Bronchus fibroblast of lung (primary cell): Measurements from ENCODE around the gene DNAJB6.

DNA sequence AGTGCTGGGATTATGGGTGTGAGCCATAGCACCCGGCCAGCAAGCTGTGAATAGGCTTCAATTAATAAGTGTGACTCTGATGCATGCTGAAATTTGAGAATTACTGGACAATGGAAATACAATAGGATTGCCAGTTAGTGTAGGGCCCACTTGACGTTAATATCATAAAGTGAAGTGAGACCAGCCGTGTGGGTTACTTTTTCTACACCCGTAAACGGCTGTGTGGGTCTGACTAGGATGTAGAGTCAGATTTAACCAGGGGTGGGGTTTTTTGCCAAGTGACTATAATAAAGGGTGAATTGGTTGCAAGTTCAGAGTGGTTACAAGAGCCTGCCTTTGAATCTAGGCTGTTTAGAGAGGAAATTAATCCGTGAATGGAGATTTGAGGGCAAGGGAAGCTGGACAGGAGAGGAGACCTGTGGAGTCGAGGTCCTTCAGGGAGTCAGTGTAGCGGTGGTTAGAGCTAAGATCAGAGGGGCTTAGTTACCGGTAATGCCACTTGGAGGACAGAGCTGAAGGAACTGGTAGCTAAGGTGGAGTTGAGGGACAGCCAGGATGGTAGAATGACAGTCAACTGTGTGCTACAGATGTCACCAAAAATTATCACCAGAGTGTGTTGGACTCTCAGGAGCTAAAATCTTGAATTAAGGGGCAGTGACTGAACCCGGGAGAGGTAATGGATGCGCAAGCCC, 96.3 kb upstream of the DNAJB6 start:
- RAMPAGE, long total RNA, result no peak

GRCh38 chr7:157309864-157310655, 26.7 kb upstream of the DNAJB6 start:
- RAMPAGE, long total RNA, result no peak

GRCh38 chr7:157318381-157318882, 18.4 kb upstream of the DNAJB6 start:
- RAMPAGE, long total RNA, result no peak

- RAMPAGE, long total RNA, result start-site peak on the plus strand at chr7:157337025-157337061, 67 and 46 reads in 2 replicates
These were observed at the start of gene DNAJB6 for GRCh38 chr7:157336302-157337212. Gene DNAJB6, plus strand, starts transcription at chr7:157337004.

- RAMPAGE, long total RNA, result no peak
These were observed 1.2 kb downstream of the DNAJB6 start for GRCh38 chr7:157337816-157338510.

DNA sequence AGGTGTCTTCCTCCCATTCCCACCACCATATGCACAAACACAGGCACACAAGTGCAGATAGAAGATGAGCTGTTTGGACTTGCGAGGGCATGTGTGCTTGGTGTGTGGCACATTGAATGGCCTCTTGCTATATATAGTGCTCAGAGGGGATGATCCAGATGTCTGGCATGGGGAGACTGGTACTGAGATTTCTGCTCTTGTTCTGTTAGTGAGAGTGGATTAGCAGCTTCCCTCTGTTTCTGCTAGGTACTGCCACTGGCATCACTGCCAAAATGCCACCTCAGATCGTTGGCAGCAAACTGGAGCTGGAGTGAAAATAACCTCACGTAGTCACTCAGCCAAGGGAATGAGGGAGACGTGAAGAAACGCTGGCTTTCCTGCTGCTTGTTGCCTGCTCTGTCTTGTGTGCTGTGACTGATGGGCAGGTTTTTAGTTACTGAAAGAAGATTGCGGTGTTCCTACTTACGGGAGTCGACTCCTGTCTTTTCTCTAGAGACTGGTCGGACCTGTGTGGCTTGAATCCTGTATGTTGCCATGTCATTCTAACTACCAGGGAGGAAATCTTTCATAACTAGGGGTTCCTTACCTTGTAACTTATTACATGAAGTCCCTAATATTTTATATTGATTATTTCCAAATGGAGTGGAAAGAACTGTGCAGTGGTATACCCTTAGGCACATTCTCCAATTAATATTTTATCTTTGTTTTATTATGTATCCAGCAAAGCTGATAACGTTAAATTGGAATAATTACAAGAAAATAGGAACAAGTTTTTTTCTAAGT, 19.4 kb downstream of the DNAJB6 start:
- RAMPAGE, long total RNA, result no peak

DNA sequence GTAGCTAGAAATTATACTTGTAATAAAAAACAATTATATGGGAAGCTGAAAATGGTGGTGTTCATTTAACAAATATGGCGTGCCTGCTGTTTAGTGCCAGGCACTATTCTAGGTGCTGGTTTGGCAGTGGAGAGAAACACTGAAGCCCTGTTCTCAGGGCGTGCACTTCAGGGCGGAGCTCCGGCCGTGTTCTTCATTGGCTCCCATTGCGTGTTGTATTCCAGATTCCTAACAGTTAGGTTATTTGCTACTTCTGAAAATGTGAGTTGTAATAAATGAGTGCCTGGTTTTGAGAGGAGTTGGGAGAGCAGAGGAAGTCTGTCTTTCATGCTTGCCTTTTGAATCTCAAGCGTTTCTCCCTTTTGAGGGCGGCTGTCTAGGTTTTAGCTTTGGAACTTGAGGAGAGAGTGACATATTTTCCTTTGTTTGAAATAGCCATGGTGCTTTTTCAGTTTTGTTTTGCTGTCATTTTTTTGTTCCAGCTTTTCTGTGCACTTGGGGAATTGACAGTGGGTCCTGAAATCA, 38.7 kb downstream of the DNAJB6 start:
- RAMPAGE, long total RNA, result no peak

DNA sequence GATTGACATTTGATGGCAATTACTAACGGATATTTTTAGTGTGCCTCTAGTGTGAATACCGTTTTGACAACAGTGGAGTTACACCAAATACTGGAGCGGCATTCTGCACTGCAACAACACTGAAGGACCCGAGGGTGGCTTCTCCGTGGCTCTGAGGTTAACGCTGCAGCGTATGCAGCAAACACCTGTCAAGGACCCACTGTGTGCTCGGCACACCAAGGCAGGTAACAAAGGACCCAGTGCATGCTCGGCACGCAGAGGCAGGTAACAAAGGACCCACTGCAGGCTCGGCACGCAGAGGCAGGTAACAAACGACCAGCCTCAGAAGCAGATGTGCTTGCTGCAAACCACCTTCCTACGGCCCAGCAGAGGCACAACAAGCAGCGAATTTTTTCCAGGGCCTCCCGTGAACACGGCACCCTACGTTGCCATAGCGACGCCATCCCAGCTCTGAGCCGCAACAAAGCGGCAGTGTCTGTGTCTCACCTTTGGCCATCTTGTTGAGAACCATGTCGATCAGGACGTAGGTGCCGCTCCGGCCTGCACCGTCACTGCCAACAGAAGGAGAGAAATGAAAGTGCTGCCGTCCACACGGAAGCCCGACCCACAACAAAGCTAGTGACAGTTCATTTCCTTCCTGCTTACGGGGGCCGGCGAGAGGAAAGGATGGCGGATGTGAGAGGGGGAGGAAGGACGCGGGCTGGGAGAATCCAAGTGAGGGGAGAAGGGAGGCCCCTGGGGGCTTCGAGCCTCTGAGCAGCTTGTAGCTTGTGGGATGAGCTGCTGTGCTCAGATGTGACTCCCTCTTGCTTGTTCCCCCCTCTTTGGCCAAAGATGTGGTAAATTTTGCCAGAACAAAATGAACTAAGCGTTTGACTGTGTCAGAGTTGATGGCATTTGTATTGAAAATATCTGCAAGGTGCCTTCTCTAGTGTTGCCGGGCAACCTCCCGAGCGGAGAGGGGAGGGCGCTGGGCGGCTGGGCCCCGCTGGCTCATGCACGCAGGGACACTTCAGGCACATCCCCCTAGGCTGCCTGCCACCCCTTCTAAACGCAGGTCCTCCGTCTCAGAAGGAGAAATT, 232.0 kb downstream of the DNAJB6 start:
- RAMPAGE, long total RNA, result start-site peak on the minus strand centred at position 588 of the sequence, 47 bp wide, 17 and 20 reads in 2 replicates

DNA sequence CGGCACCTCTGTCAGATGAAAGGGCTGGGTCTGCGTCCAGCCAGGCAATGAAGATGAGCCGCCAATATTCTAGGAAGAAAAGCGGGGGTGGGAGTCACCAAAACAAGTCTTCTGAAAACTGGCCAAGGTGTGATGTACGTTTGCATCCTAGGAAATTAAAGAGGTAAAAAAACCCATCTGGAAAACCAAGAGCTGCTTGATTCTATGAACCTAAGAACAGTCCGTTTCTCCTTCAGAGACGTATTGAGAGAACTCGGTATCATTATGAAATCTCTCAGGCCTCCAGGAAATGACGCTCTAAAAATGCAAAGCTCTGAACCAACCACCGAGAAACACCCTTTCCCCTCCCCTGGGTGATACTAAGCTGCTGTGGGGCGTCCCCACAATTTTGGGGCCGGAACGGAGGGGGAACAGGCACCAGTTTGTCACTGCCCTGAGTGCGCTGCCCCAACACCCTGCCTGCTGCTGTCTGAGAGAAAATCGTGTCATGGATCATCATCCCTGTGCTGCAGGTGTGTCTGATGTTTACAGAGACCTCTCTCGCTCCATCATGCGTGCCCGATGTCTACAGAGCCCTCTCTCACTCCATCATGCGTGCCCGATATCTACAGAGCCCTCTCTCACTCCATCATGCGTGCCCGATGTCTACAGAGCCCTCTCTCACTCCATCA, 509.4 kb downstream of the DNAJB6 start:
- RAMPAGE, long total RNA, result no peak

DNA sequence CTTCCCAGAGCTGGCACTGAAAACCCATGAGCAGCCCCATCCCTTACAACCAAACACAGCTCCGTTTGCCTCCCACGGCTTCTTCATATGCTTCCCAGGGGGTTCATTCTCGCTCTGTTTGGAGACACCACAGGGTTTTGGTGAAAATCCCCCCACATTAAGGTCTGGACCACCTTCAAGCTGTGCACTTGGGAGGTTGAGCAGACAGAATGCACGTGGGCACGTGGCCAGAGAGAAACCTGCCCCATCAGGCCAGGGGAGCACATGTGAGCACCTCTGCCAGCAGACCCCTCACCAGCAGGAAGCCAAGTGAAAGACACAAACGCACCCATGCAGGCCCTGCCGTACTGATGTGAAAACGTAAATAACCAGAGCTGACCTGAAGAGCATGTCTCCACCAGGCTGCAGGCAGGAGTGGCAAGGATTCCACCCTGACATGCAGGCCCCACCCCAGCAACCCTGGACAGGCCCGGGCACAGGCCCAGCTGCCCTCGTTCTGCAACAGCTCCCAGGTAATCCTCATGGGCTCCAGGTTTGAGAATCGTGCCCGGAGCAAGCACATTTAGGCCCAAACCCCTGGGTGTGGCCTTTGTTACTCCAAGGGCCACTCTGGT, 184.6 kb downstream of the PTPRN2 start:
- RAMPAGE, long total RNA, result no peak

GRCh38 chr7:158407613-158408208, 179.9 kb downstream of the PTPRN2 start:
- RAMPAGE, long total RNA, result no peak

DNA sequence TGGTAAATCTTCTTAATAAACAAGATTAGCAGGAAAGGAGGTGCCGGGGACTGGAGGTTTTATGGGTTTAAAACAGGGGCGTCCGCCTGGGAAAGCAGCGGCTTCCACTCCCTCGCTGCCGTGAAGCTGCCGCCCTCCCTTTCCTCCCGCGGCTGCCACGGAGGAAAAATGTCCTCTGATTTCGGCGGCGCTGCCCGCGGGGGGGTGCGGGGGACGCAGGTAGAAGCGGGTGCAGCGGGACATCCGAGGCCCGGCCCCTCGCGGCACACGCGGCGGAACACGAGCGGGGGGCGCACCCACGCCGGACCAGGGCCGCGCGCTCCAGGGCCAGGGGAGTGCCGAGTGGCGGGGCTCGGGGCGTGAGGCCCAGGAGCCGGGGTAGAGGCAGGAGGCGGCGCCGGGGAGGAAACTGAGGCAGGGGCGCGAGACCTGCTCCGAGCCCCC, 1.0 kb downstream of the PTPRN2 start:
- RAMPAGE, long total RNA, result no peak

- RAMPAGE, long total RNA, result no peak
These were observed 2.9 kb upstream of the PTPRN2 start for GRCh38 chr7:158590673-158590817.

DNA sequence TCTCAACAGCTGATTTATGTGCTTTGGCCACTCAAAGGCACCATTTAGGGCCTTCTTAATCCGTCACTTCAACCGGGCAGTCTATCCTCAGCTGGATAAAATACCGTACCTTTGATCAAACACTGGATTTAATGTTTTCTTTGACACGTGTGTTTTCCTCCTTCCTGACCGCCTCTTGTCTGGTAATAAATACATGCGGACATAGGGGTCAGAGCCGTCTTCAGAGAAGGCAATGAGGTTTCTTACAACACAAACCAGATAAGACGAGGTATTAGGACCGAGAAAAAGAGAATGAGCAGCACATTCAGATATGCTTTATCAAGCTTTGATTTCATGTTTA, 32.3 kb upstream of the NCAPG2 start:
- RAMPAGE, long total RNA, result no peak

DNA sequence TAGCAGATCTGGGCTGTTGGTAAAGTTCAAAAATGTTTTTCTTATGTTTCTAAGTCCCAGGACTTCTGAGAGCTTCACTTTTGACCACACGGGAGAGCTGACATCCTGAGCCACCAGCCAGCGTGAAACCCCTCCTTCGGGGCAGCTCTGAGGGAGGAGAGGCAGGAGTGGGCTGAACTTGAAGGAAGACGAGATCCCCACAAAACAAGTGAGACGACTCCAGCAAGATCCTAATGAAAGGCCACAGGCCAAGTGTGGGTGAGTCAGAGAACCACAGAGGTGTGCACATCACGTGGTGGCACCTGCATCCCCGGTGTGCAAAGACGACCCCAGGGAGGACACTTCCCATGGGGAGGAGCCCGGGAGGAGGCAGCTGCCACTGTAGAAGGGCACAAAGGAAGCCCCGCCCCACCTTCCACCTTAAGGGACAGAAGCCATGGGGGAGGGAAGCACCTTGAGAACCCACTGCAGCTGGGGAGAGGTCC, 45.8 kb downstream of the ESYT2 start:
- RAMPAGE, long total RNA, result no peak

DNA sequence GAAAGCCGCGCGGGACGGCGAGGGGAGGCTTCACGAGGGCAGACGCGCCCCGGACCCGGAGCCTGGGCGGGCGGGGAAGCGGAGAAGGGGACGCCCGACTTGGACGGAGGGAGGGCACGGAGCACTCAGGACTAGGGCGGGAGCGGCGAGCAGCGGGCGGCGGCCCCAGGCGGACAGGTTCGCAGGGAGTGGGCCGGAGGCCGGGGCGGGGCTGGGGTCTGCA, 844 bp downstream of the ESYT2 start:
- RAMPAGE, long total RNA, result no peak

DNA sequence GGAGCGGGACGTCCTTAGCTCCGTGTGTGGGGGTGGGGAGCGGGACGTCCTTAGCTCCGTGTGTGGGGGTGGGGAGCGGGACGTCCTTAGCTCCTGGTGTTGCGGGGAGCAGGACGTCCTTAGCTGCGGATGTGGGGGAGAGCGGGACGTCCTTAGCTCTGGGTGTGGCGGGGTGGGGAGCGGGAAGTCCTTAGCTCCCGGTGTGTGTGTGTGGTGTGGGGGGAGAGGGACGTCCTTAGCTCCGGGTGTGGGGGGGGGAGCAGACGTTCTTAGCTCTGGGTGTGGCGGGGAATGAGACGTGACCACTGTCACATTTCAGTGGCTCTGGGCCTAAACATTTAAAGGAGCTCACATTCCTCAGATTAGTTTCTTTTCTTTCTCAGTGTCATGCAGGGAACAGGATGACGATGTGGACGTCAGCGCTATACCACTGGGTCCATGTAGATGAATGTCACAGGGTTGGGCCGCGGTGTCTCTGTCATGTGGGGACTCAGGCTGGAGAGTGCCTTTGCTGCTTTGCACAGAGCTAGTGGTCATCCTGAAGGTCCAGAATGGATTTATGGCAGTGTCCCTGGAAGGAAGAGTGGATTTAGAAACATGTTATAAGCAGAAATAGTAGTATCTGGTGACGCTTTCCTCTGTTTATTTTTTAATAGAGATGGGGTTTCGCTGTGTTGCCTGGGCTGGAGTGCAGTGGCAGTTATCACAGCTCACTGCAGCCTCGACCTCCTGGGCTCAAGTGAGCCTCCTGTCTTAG, 7.7 kb downstream of the DYNC2I1 start:
- RAMPAGE, long total RNA, result no peak

GRCh38 chr7:158868601-158869257, 12.4 kb downstream of the DYNC2I1 start:
- RAMPAGE, long total RNA, result no peak

DNA sequence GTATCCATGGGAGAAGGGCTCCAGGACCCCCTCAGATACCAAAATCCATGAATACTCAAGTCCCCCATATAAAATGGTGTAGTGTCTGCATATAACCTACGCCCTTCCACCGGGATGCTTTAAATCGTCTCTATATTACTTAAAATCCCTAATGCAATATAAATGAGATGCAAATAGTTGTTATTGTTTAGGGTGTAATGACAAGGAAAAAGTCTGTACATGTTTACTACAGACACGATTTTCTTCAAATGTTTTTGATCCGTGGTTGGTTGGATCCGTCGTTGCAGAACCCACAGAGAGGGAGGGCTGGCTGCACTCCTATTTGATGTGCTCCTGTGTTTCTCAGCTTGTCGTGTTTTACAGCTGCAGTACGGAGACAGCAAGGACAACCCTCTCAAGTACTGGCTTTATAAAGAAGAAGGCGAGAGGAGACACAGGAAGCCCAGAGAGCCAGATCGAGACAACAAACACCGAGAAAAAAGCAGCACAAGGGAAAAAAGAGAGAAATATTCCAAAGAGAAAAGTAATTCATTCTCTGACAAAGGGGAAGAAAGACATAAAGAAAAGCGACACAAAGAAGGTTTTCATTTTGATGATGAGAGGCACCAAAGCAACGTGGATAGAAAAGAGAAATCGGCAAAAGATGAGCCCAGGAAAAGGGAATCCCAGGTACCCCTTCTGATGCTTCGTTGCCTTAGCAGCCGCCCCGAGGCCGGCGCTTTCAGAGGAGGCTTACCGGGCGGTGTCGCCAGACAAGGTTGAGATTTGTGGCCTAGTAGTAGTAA, 23.2 kb downstream of the DYNC2I1 start:
- RAMPAGE, long total RNA, result no peak

- RAMPAGE, long total RNA, result no peak
These were observed 50.3 kb downstream of the VIPR2 start for GRCh38 chr7:159094415-159094799.